Colon Carcinoma Metastatic in the Brain (tissue), 2 donors: ENCODE measurements around a stretch of chr12.

DNA sequence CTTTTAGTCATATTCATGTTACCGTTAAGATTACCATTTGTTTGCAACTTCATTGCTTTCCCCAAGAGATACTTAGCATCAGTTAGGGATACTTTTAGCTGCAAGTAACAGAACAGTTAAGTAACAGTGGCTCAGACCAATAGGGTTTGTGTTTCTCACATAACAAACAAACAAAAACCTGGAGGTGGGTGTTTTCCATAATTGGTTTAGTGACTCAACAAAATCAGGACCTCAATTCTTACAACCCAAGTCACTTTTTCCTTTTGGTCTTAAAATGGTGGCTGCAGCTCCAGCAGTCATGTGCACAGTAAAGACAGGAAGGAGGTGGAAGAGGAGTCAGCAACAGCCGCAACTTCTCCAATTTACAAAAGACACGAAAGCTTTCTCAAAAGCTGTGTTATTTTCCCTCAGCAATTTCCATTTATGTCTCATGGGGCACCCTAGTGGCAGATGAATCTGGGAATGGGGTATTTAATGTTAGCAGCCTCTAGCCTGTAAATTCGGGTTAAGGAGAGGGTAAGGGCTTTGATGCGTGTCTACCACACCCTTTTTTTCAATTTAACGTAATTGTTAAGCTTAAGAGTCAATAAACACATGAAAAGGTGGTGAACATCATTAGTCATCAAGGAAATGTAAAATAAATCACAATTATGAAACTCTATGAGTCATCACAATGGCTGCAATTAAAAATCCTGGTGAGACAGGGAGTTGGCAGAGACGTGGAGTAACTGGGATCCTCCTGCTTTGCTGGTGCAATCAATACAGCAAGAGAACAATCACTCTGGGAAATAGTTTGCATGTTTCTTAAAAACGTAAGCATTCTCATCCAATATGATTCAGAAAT, 865.3 kb downstream of the TMEM132B start:
- PRO-cap, 2 experiments: no peak in any of the 2 experiments

DNA sequence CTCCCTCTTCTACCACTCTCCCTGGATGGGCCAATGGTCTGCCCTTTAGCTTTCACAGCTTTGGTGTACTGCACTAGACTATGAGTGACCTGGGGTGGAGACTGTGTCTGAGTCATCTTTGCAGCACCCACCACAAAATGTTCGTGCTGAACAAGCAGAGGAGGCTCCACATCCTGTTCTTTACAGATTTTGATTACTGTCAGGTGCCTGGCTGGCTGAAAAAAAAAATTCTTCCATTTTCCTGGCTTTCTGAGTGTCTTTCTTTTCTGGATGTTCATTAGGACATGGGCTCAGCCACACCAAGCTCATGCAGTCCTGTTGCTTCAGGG, 1104.0 kb upstream of the TMEM132C start:
- PRO-cap, 2 experiments: no peak in any of the 2 experiments

DNA sequence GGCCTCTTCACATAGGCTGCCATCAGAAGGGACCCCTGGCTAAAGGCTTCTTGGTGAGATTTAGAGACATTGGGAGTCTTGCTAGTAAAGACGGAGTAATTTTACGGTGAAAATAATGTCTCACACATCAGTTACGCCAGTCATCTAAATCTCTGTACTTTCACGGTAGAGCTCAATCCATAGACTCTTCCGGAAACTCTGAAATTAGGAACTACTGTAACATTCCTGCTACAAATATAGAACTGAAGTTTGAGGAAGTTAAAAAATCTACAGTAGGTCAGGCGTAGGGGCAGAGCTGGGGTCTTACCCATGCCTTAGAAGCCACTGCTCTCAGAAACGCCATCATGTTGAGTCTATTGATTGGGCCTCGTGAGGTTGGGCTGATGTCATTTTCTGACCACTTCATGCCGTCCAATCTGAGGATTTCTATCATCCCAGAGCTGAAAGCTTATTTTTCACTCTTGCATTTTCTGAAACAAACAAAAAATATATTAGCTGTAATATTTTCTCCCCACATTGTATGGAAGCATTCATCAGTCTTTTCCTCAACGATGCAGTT, 1029.8 kb upstream of the TMEM132C start:
- PRO-cap, 2 experiments: no peak in any of the 2 experiments

DNA sequence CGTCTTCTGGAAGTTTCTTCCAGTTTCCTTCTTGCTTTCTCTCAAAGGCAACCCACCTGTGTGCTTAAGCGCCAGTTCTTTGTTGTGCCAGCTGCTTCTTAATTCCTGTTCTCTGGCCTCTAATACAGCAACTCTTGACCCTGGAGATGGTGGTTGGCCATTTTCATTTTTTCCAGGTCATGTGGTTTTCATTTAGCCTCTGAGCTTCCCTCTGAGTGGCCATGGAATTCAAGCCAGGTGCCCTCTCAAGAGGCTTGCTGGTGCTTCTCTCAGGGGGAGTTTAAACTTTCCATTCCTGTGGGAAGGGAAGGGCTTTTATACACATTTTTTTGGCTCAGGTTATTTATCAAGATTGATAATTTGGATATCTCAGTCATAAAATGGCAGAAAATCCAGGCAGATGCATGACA, 950.0 kb upstream of the TMEM132C start:
- PRO-cap, 2 experiments: no peak in any of the 2 experiments

DNA sequence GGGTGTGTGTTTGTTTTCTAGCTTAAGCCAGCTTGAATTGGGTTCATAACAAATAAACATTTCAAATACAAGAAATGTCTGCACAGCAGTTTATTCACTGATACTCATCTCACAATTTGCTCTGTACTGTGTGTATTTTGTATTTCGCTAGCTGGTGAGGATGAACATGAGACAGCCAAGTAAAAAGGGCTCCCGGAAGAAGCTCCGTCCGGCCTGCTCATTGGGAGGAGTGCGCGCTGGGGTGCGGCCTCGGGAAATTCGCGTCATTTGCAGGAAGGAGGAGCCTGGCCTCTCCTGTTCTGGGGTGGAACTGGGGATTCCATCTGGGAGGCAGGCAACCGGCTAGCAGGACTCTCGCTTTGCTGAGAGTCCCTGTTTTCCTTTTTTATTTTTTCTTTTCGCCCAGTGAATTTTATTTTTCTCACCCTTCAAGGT, 368.4 kb upstream of the TMEM132C start:
- PRO-cap, 2 experiments: no peak in any of the 2 experiments

GRCh38 chr12:128388510-128389313, 121.7 kb downstream of the TMEM132C start:
- PRO-cap, 2 experiments: no peak in any of the 2 experiments

GRCh38 chr12:128664095-128664438, 159.7 kb downstream of the SLC15A4 start:
- PRO-cap, 2 experiments: no peak in any of the 2 experiments

DNA sequence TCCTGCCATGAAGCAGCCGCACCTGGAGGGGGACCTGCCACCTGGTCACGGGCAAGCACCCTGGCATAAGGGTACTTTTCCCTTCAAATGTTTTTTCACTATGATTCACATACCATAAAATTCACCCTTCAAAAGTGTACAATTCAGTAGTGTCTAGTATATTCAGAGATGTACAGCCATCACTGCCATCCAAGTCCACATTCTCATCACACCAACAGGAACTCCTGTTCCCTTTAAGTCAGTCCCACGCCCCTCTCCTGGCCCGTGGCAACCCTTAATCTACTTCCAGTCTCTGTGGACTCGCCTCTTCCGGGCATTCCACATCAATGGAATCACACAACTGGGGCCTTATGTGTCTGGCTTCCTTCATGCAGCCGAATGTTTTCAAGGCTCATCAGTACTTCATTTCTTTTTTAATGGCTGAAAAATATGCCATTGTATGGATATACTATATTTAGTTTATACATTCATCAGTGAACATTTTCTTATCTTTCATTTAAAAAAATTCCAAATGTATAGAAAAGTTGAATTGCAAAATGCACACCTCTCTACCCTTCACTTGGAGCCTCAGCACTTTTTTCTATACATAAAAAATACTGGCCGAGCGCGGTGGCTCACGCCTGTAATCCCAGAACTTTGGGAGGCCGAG, 5.1 kb downstream of the SLC15A4 start:
- PRO-cap, 2 experiments: peak in 1 of 2 experiments; most common plus-strand start position 351 of the sequence (in 1); most common minus-strand start position 205 of the sequence (in 1)

DNA sequence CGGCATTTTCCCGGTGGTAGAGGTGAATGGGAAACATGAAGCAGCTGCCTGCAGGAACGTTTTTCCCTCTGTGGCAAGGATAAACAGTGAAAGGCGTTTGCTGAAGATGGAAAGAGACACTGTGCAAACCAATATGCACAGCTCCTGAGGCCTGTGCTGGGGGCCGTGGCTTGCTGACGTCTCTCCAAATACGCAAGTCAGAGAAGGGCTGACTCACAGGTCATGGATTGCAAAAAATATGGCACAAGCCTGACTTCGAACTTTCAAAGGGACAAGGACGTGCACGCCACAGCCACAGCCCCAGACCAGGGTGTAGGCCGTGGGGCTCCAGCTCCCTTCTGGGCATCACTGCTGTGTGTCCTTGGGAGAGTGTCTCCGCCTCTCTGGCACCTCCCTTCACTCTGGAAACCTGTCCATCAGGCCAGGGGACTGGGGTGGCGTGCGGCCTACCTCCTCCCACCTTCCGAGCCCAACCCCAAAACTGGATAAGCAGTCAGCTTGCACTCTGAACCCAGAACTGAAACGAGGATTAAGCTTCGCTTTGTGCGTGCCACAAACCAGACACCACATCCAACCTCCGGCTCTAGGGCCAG, 22.2 kb upstream of the FZD10 start:
- PRO-cap, 2 experiments: peak in 1 of 2 experiments; most common plus-strand start position 514 of the sequence (in 1); most common minus-strand start position 341 of the sequence (in 1)

DNA sequence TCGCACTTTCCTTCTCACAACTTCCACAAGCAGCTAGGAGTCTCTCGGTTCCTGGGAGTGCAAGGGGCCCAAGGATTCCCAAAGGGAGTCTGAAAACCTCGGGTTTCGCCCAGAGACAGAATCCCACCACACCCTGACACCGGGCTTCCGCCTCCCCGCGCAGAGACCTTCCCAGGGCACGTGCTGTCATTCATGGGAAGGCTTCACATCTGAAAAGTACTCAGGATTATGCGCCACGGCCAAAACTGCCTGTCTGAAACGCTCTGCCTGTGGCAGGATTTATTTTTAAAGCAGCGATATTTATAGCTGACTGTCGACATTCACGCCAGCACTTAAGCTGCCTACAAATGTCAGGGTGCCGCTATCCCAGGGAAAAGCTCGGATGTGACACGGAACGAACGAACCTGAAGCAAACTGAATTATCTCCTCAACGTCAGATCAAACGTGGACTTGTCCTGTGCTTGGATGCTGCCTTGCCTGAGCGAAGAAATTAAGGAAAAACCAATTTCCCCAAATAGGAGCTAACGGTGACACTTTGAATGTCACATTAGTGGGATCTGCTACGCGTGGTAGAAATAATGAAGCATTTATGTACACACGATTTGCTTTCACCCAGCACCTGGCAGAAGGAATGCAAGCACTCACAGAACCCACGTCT, 154.0 kb downstream of the PIWIL1 start:
- PRO-cap, 2 experiments: no peak in any of the 2 experiments

GRCh38 chr12:130821200-130821948, 17.7 kb downstream of the STX2 start:
- PRO-cap, 2 experiments: no peak in any of the 2 experiments

- PRO-cap, 2 experiments: no peak in any of the 2 experiments
Measured at GRCh38 chr12:130875707-130876996, 4.3 kb downstream of the RAN start.

DNA sequence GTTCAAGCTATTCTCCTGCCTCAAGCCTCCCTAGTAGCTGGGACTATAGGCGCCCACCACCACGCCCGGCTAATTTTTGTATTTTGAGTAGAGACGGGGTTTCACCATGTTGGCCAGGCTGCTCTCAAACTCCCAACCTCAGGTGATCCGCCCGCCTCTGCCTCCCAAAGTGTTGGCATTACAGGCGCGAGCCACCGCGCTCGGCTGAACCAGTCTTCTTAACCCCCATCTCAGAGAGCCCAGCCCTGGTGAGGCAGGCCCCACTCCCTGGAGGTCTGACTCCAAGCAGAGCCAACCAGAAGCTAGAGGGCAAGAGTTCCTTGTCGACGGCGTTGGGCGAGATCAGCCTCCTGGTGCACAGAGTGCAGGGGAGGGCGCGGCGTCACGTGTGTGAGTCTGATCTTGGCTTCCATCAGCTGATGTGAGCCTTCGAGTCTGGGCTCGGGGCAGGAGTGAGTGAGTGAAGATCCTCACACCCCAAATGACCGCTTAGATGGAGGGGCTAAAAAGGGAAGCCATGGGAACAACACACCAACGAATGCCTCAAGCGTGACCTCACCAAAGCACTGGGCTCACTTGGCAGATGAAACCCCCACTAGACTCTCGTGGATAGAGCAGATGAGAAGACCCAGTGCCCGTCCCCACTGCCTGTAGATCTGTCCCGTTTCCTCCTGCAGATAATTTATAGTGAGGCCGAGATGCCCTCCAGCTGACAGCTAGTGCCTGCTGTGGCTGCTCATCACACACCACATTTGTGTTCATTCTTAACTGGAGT, 28.7 kb upstream of the ADGRD1 start:
- PRO-cap, 2 experiments: no peak in any of the 2 experiments

- PRO-cap, 2 experiments: no peak in any of the 2 experiments
Measured at GRCh38 chr12:130992314-130992990, 38.7 kb downstream of the ADGRD1 start.

DNA sequence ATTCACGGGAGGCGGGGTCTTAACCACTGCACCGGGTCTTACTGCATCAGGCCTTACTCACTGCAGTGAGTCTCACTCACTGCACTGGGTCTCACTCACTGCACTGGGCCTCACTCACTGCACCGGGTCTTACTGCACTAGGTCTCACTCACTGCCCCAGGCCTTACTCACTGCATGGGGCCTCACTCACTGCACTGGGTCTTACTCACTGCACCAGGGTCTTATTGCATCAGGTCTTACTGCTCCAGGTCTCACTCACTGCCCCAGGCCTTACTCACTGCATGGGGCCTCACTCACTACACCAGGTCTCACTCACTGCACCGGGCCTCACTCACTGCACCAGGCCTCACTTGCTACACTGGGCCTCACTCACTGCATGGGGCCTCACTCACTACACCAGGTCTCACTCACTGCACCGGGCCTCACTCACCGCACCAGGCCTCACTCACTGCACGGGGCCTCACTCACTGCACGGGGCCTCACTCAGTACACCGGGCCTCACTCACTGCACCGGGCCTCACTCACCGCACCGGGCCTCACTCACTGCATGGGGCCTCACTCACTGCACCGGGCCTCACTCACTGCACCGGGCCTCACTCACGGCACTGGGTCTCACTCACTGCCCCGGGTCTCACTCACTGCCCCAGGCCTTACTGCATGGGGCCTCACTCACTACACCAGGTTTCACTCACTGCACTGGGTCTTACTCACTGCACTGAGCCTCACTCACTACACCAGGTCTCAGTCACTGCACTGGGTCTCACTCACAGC, 82.7 kb downstream of the ADGRD1 start:
- PRO-cap, 2 experiments: no peak in any of the 2 experiments

DNA sequence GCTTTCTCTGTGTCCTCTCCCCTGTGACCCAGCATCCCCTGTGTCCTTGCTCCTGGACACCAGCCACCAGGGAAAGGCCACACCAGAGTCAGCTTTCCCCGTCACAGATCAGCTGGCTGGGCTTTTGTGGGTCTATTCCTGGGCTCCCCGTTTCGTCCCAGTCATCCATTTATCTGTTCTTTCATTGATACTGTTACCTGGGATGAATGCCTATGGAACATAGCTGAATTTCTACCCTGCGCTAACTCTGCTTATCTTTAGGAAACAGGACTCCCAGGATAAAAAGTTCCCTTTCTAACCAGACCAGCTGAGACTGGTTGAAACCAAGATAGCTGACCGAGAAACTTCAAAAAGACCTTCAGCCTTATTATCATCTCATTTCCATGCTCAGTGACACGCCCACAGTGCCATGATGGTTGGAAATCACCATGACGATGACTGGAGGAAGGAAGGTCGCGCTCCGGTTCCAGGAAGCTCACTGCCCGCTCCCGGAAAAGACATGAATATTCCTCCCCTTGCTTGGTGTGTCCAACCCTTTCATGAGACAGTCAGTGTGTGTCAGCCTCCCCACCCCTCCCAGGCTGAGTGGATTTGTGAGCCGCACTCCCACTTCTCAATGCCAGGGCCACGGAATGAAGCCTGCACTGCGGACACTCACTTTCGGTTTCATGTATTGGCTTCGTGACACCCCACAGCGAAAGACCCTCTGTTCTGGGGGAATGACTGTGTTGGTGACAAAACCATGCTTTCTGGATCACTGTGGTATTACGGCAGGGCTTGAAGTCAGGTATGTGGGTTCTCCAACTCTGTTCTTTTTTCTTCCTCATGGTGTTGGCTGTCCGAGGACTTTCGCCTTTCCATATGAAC, 276.3 kb upstream of the SFSWAP start:
- PRO-cap, 2 experiments: peak in 1 of 2 experiments; most common minus-strand start position 818 of the sequence (in 1)

- PRO-cap, 2 experiments: no peak in any of the 2 experiments
Measured at GRCh38 chr12:131603355-131603969, 107.4 kb upstream of the SFSWAP start.

DNA sequence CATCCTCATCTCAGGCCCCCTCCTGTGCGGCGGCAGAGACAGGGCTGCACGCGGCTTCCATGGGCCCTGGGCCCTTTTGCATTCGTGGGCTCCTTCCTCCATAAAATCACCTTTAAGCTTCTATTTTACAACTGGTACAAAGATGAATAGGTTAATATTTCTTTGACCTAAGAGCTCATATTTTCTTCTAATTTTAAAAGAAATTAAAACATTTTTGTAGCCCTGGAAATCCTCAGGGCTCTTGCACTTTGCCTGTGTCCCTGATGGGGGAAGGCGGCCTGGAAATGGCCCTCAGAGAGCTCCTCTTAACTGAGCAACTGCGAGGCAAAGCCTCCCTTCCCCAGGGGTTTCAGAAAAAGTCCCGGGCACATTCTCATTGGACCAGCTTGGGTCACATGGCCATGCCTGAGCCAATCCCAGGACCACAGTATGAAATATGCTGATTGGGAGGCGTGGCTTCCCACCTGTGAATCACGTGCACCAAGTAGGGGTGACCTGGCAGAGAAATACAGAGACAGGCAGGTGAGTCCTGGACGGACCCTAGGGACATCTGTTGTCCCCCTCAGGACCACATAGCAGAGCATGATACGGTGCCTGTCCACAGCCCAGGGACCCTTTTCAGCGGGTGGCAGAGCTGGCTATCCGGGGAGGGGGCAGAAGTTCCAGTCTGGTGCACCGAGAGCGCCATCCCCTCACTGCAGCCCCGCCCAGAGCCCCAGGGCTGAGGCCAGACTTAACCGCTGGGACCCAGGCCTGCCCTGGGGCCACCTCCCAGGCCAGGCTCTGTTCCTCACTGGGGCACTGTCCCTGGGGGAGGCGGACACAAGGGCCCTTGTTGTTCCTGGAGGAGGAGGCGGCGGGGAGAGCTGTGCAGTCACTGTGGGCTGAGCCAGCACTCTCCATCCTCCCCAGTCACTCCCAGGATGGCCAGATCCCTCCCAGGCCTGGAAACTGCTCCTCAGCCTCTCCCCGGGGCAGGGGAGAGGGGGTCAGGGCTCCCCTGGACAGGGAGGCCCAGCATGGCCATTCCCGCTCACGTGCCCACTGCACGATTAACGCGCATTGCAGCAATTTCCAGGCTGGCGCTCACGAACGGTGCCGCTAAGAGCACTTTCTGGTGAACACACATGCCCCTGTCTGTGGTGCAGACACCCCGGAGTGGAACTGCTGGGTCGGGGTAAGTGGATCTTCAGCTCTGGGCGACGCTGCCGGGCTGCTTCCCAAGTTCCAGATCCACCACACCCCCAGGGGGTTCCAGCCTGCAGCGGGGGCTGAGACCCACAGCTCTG, 90.1 kb upstream of the SFSWAP start:
- PRO-cap, 2 experiments: no peak in any of the 2 experiments

GRCh38 chr12:131671292-131671720, 39.6 kb upstream of the SFSWAP start:
- PRO-cap, 2 experiments: no peak in any of the 2 experiments

DNA sequence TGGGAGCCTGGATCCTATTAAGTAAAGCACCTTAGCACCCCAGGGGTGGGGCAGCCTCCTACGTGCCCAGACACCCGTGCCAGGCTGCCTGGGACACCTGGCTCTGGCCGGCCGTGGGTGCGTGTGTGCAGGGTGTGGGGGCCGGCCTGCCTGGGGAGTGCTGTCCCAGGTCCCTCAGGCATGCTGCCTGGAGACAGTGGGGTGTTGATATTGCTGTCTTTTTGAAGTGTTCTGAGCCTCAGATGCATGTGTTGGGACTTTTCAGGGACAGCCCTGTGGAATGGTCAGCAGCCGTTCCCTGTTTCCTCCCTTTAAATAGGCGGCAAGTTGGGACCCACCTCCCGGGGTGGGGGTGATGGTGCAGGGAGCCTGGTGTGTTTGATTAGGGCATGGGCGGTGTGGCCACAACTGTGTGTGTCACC, 7.9 kb downstream of the ULK1 start:
- PRO-cap, 2 experiments: no peak in any of the 2 experiments